ENCODE measurements around a stretch of chr21.

DNA sequence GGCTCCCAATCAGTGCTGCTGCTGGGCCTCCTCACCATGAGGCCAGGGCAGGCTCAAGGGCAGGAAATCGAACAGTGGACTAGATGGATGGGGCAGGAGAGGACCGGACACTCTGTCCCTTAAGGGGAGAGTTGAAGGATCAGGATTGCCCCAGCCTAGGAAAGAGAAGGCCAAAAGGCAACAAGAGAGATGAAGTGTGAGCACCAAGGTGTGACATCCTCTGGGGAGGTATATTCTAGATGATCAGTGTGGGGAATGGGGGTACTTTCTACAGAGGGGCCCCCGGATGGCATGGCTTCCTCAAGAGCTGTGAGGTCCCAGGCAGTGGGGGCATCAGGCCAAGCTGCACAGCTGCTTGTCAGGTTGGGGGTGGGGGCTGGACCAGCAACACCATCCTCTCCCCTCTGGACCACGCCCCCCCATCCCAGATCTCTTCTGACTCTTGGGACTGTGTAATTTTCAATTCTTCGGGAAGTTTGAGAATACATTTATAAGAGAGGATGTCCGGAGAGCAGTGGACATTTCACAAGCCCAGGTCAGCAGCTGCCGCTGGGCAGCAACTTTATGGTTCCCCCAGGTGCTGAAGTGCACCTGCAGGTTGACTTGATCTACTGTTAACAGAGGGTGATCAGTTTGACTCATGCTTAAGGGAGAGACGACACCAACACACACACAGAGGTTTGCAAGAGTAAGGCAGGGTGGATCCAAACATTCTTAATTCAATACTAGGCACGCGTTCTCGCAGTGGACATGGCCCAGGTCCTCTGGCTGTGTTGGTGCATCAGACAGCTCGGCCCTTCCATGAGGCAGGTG, 34.1 kb downstream of the MX1 start:
- RRBS: no CpG with 5 or more reads among the region's 12 CpGs

DNA sequence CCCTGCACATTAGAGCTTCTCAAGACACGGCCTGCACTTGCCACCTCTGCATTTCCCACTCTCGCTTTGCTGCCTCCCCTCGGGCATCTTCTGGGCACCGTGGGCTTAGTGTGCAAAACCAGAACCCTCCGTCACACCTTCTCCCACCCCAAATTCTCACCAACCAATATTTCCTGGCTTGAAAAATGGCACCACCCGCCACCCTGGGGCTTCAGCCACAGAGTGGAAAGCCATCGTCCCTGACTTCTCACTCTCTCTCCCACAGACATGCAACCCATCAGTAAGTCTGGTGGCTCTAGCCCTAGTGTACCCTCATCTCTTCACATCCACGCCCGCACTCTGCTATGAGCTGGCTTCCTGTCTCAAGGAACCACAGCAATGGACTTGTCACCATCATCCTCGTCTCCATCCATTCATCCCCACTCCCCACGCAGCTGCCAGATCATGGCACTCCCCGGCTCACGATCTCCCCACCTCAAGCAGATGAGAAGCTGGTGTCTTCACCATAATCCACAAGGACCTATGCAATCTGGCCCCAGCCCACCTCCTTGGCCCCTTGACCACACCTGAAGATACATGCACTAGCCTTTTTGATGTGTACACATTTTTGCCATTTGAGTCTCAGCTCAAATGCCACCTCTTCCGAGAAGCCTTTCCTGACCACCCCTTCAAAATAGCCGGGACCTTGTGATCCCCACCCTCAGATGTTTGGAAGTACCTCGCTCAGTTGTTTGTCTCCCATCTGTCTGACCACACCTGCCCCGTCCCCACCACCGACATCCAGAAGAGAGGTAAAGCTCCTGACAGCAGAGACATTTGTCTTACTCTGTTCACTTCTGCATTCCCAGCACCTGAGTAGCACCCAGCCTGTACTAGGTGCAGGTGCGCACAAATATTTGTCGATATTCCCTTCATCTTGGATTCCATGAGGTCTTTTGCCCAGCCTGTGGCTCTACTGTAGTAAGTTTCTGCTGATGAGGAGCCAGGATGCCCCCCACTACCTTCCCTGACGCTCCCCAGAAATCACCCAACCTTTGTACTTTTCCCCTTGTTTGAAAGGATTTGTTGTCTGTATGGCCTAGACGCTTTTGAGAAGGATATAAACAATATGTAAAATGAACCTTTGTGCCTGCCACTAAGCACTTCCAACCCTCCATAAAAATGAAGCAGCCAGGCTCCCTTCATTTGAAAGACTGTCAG, 38.6 kb downstream of the TMPRSS2 start:
- RRBS: no CpG with 5 or more reads among the region's 22 CpGs

GRCh38 chr21:41506147-41506957, 1.6 kb downstream of the TMPRSS2 start:
- RRBS: no CpG with 5 or more reads among the region's 23 CpGs

DNA sequence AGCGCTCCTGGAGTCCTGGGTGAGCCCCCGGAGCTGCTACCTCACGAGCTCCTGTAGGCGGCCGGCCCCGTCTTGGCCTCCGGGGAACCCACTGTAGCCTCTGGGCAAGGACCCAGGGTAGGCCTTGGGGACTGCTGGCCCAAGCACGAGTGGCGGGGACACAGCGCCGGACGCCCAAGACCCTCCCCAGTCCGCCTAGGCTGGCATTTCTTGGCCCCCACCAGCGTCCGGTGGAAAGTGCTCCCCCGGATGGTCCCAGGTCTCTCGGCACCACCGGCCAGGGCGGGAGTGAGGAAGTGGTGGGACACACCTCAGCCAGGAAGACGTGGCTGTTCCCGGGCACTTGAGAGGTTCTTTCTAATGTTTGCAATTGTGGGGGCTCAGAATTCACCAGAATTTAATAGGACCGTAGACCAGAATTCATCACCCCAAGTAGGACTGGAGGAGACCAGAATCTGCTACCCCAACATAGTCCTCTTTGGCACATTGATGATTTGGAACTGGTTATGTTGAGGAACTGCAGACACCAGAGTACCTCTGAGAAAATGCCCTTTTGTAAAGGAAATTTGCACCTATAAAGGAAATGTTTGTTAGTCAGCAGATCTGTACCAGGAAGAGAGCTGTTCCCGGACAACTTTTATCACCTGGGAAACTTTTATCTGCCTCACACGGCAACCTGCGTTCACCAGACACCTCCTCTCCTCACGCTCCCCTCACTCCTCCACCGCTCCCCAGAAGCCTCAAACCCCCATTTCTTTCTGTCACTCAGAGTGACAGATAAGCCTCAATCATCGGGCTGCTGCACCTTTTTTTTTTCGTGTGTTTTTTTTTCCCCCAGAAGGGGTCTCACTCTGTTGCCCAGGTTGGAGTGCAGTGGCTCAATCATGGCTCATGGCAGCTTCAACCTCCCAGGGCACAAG, 765 bp upstream of the TMPRSS2 start:
- RRBS: 11% methylated on average over 15 of the region's 29 CpGs

- RRBS: 28% methylated on average over 4 of the region's 13 CpGs
Observed at GRCh38 chr21:41605656-41606084, 97.7 kb upstream of the TMPRSS2 start.

- RRBS: no CpG with 5 or more reads among the region's 8 CpGs
Observed at GRCh38 chr21:41616067-41616648, 108.2 kb upstream of the TMPRSS2 start.

DNA sequence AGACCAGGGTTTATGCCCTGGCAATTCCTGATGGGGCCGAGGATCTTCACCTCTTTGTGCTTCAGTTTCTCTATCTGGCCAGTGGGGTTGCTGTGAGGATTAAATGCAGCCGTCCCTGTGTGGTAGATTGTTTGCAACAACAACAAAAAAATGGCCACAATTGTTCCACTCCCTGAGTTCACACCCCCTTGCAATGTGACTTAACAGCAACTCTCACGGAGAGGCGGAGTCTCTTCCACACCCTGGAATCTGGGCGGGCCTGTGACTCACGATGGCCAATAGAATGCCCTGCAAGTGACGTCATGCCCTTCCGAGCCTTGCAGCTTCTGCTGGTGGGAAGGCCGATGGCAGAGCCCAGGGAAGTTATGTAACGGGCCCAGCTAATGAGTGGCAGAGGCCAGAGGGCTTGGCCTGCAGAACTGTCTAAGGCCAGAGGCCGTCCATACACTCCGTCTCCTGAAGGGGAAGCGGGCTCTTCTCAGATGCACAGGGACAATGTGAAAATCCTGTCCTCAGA, 87.9 kb downstream of the RIPK4 start:
- RRBS: no CpG with 5 or more reads among the region's 13 CpGs

DNA sequence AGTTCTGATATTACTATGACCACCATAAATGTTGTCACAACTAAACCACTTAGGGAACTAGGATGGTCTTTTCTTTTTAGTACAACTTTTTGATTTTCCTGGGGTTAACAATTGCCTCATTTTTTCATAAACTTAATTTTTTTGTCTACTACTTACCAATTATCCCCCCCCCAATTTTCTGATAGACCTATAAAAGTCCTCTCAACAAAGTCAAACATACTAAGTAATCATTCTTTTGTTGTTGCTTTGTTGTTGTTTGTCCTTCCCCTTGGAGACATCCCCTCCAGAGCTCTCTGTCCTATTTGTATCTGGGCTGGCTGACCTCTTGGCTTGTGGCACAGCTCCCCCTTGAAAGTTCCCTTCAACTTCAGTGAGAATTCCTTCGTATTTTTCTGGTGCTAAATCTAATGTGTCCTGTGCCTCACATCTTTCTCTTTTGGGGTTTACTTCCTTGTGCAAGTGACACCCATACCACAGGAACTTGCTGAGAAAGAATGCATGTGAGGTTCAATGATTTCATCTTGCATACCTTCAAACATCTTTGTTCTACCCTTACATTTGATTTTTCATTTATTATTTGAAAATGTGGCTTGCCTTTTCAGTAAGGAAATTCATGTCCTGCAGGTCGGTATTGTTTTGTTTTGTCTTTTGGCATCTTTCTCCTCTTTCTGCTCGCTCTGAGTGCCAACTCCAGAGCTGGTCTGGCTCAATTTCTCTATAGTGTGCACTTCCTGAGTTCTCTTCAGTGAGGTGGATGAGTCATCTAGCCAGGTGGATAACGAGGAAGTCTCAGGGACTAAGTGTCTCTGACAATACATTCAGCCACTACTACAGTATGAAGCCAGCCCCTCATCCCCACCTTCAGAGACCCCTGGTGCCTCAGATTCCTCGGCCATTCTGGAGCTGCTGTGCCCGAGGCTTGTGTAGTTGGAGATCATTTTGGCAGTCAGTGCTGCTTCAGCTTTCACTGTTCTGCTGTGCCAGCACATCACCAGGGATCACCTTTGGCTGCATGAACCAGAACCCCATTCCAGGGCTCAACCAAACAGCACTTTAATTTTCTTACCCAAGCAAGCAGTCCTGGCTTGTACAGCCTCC, 59.6 kb downstream of the RIPK4 start:
- RRBS: no CpG with 5 or more reads among the region's 6 CpGs

DNA sequence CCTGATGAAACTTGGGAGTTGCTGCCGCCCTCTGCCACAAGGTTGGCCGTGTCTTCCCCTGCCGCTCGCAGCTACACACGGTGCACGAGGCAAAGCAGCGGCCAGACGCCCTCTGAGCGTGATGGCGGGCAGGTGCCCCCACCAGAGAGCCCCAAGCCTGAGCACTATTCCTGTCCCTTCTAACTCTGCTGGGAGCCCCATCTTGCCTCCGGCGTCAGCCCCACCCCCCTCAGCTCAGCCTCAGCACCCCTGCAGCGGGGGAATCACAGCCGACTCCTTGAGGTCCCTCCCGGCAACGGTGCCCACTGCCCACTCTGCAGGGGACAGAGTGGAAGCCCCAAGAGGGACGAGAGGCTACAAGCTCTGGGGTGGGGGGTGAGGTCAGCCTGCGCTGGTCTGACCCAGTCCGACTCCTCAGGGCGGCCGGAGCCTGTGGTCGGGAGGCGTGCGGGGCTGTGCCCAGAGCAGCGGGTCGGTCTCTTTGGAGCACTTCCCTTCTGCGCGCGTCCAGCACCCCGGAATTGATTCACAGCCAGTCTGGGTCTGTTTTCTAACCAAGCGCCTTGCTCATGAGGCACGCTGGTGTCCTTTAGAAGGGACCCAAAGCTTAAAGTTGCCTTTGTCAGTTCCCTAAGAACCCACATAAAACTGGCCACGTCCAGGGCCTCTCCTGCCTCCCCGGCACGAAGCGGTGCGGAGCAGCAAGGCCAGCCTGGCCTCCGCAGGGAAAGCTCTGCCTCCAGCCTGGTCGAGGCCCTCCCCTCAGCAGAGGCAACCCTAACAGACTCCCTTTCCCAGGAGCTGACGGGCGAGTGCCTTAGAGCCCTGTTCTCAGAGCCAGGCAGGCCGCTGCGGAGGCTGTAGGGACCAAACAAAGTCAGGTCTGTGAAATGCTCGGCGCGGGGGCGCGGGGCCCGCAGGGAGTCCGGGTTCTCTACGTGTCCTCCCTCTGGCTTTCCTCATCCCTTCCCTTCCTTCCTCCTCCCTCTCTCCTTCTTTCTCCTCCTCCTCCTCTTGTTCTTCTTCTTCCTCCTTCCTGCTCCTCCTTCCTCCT, 41.1 kb downstream of the RIPK4 start:
- RRBS: 35% methylated on average over 12 of the region's 51 CpGs

- RRBS: no CpG with 5 or more reads among the region's 24 CpGs
Observed at GRCh38 chr21:41763305-41764076, 3.4 kb downstream of the RIPK4 start.

GRCh38 chr21:41765852-41766846, 703 bp downstream of the RIPK4 start:
- RRBS: 4% methylated on average over 13 of the region's 88 CpGs

DNA sequence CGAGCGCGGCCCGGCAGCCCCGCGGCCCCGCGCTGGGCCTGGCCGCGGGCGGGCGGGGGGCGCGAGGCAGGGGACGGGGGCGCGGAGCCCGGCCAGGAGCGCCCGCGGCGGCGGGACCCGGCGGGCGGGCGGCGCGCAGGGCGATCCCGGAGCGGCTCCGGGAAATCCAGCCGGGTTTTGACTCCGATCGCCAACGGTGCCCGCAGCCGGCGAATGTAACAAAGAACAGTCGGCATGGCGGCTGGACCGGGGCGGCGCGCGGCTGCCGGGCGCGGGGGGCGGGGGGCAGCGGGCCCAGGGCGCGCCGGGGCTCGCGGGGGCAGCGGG, 302 bp downstream of the PRDM15 start:
- RRBS: 3% methylated on average over 32 of the region's 58 CpGs

- RRBS: no CpG with 5 or more reads among the region's 14 CpGs
Observed at GRCh38 chr21:42012087-42013036, 2.2 kb upstream of the ZBTB21 start.

DNA sequence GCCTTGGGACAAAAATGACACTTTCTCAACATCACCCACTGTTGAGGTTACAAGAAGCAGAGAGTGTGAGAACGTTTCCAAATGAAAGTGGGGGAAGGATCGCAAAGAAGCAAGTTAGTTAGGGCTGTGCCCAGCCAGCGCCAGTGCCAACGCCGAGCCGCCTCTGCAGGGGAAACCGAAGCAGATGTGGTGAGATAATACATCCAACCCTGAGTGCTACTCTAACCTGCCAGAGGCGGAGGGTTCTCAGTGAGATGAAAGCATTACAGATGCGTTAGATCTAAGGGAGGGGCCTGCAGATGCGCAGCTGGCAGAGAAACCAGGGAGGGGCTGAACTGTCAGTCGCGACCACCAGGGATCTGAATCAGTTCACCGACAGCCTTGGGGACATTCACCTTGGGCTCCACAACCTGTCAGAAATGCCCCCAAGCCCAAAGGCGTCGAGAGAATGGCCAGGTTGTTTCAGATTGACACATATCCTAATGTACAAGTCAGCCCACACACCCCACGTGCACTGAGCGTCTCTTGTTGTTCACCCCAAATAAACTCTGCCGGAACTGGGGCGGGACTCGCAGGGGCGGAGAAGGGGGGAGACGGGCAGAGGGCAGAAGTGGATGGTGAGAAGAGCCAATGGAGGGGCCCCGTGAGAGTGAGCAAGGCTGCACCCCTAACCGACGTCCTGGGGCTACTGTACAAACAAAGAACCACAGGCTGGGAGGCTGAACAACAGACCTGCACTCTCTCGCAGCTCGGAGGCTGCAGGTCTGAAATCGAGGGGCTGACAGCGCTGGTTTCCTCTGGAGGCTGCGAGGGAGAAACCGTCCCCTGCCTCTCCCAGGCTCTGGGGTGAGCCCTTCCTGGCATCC, 8.7 kb upstream of the UMODL1 start:
- RRBS: no CpG with 5 or more reads among the region's 31 CpGs

GRCh38 chr21:42234342-42235557, 15.8 kb downstream of the ABCG1 start:
- RRBS: 6% methylated on average over 28 of the region's 90 CpGs

DNA sequence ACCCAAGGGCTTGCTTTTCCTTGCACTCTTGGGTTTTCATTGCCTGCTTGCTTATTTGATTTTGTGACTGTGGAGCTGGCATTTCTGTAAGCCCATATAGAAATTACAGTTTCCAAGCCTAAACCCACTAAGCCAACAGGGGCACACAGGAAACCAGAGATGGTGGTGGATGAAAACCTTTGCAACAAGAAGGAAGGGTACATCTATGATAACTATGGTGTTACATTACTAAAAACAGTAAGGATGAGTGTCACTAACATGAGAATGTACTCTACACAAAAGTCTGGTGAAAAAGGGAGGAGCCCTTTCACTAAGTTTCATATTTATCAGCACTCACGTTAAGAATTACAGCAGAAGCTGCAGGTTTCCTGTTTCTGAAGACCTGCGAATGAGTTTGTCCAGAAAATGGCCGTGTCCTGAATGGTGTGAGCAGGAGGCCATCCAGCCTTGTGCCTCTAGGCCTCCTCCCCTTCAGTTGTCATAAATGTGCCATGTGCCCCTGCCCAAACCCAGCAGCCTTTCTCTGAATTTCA, 17.7 kb downstream of the ABCG1 start:
- RRBS: no CpG with 5 or more reads among the region's 3 CpGs

GRCh38 chr21:42272916-42273624, 42.1 kb downstream of the TFF3 start:
- RRBS: 64% methylated on average over 7 of the region's 33 CpGs

GRCh38 chr21:42278946-42279669, 36.1 kb downstream of the TFF3 start:
- RRBS: 71% methylated on average over 4 of the region's 26 CpGs

DNA sequence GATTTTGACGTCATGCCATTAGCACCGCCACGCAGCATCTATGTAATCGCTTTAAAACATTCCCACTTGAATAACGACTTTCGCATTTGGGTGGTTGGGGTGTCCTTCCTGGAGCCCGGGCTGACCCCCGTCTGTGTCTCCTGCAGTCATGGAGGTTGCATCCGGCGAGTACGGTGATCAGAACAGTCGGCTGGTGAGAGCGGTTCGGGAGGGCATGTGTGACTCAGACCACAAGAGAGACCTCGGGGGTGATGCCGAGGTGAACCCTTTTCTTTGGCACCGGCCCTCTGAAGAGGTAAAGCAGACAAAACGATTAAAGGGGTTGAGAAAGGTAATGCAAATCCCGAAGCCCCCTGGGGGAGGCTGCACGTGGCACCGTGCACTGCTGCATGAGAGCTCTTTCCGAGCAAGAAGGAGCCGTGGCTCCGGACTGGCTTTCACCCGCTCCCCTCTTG, 27.4 kb downstream of the TFF3 start:
- RRBS: no CpG with 5 or more reads among the region's 25 CpGs

DNA sequence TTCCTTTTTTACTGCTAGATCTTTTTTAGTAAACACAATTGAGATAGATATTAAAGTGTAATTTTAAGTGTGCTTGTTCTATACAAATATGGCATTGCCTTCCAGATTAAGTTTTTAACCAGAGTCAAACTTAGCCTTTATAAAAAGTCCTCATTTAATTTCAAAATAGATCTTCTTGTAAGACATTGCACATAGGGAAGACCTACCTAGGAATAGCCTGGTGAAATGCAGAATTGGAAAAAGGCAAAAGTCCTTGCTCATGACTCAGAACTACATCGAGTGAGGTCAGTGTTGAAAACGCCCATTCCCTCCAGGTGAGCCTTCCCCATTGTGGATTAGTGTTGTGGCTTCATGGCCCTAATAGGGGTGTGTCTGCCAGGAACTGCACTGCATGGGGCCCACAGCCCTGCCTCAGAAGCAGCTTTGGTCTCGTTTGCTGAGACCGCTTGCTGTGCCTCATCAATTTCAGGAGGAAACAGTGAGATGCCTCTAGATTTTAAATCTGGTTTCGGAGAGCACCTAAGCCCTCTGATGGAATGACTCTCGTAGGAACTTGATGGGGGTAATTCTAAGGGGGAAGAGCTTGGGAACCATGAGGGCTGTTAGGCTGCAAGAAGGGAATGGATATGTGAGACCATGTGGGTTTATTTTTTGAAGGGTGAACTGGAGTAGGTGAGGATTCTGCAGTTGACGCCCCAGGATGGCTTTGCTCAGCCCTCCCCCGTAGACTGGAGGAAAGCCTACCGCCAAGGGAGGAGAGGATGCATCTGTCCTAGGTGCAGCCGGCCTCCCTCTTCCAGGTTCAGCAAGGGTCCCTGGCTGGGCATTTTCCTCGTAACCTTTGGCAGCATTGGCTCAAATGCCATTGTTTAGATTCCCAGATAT, 16.9 kb downstream of the TFF3 start:
- RRBS: no CpG with 5 or more reads among the region's 11 CpGs